ENCODE data around the genes COLGALT1, MAP1S and B3GNT3.

DNA sequence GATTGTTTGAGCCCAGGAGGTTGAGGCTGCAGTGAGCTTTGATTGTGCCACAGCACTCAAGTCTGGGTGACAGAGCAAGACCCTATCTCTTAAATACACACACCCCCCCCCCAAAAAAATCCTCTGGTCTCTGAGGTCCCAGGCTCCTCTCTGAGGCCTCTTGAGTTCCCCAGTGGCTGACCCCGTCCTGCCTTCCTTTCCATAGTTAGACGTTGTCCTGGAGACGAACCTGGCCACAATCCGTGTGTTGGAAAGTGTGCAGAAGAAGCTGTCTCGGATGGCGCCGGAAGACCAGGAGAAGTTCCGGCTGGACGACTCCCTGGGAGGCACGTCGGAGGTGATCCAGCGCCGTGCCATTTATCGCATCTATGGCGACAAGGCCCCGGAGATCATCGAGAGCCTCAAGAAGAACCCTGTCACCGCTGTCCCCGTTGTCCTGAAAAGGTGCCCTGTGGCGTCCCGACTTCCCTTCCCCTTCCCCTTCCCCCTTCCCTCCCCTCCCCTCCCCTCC, 23.5 kb upstream of the F2RL3 start:
- PRO-cap, result no peak
- RAMPAGE, long total RNA, 2 experiments, result no peak in any of the 2 experiments

- PRO-cap, result no peak
- RAMPAGE, long total RNA, 2 experiments, result no peak in any of the 2 experiments
Observed at GRCh38 chr19:16944628-16945018, 55.8 kb downstream of the F2RL3 start.

- PRO-cap, result no peak
- RAMPAGE, long total RNA, 2 experiments, result no peak in any of the 2 experiments
Observed at GRCh38 chr19:17022046-17022709, 4.4 kb downstream of the CPAMD8 start.

DNA sequence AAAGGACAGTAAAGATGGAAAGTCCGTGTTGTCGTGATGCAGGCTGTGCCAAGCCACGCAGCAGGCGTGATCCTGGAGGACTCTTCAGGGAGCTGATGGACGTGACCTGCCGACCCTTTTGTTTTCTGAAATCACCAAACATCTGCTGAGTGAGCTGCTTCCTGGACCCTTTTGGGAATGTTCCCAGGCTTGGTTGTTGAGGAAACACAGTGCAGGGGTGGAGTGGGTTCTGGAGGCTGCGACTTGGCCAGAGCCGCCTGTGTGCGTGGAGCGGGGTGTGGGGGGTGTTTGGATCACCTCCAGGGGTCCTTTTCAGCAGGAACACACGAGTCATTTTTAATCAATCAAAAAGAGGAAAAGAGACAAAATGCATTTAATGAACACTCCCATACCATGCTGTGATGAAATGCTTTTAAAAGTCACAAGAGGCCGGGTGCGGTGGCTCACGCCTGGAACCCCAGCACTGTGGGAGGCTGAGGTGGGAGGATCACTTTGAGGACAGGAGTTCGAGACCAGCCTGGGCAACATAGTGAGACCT, 15.5 kb upstream of the CPAMD8 start:
- PRO-cap, result unidirectional peak, minus-strand start at position 173 of the sequence
- RAMPAGE, long total RNA, 2 experiments, result no peak in any of the 2 experiments

DNA sequence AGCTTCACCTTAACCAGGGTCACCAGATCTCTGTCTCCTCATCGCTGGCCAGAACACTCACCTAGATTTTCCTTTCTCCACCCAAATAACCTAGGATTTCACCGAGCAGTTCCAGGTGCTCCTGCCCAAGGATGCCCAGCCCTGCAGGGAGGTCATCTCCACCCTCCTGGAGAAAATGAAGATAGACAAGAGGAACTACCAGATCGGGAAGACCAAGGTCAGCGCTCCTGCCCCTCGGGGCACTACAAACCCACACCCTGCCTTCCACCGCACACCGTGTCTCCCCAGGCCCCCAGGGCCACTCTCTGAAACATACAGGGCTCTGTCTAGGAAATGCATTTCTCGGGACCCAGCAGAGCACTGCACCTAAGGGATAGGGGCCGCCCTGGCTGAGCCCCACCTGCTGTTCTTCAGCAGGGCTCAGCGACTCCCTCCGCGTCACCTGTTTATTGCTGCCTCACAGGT, 24.1 kb upstream of the USE1 start:
- PRO-cap, result no peak
- RAMPAGE, long total RNA, 2 experiments, result no peak in any of the 2 experiments

DNA sequence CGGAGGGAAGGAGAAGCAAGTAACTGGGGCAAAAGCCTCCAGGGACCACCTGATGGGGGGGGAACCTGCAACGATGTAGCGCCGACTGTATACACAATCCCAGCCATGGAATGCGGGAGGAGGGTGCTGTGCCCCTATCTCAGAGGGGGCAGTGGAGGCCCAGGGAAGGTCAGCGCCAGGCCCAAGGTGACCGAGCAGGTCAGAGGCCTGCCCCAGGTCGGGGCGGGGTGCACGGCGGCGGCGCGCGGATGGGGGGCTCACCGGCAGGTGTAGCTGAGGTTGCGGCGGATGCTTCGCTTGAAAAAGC, 1.1 kb downstream of the NR2F6 start:
- PRO-cap, result no peak
- RAMPAGE, long total RNA, 2 experiments, result no peak in any of the 2 experiments

DNA sequence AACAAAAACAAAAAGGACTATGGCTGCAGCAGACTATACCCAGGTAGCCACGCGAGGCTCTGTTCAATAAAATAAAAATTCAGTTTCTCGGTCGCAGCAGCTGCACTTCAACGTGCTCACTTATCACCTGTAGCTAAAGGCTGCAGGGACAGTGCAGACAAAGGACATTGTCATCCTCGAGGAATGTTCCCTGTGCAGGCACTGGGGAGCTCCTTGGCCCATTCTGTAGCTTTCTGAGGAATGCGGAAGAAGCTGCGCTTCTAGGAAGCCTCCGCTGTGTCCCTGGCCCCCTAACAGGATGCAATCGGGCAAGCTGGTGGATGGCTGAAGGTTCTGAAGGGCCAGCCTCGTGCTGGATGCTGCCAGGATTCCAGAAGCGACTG, 8.1 kb downstream of the ANO8 start:
- PRO-cap, result no peak
- RAMPAGE, long total RNA, 2 experiments, result no peak in any of the 2 experiments

- PRO-cap, result no peak
- RAMPAGE, long total RNA, 2 experiments, result no peak in any of the 2 experiments
Observed at GRCh38 chr19:17332470-17332720, 2.3 kb downstream of the ANO8 start.

GRCh38 chr19:17358434-17358796, 18.7 kb downstream of the PLVAP start:
- PRO-cap, result bidirectional peak, plus-strand start at chr19:17358627, minus-strand start at chr19:17358503
- RAMPAGE, long total RNA, 2 experiments, result no peak in any of the 2 experiments

GRCh38 chr19:17412786-17412982, 7.2 kb upstream of the MVB12A start:
- PRO-cap, result no peak
- RAMPAGE, long total RNA, 2 experiments, result no peak in any of the 2 experiments

- PRO-cap, result no peak
- RAMPAGE, long total RNA, 2 experiments, result no peak in any of the 2 experiments
Observed at GRCh38 chr19:17515935-17516462, 4.5 kb downstream of the PGLS start.

DNA sequence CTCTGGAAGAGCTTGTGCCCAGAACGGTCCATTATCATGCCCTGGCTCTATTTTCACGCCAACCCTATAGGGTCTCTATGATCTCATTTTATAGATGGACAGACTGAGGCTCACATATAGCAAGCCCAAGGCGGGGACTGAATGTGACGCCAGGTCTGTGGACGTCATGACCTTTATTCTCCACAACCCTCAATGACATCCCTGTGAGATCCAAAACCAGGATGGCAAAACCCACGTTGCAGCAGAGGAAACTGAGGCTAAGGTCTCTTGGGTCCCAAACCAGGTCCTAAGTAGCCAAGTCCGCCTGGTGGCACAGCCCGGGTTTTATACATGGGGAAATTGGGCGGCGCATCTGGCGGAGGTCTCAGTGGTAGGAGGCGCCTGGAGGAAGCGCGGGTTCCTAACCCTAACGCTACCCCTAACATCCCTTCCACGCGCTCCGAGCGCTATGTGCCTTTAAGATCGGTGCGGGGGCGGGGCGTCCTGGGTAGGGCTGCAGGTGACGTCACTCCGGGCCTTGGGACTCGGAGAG, 343 bp upstream of the COLGALT1 start:
- PRO-cap, result bidirectional peak, plus-strand start outside the sequence, minus-strand start at position 458 of the sequence
- RAMPAGE, long total RNA, 2 experiments, result no peak in any of the 2 experiments

GRCh38 chr19:17555572-17556689, at the start of gene COLGALT1:
COLGALT1 (plus strand) TSS chr19:17555649.
- PRO-cap, result bidirectional peak, plus-strand start at chr19:17555684, minus-strand start at chr19:17555497; unidirectional peak, minus-strand start at chr19:17556075; unidirectional peak, minus-strand start at chr19:17556445
- RAMPAGE, long total RNA, 2 experiments, result no peak in any of the 2 experiments

DNA sequence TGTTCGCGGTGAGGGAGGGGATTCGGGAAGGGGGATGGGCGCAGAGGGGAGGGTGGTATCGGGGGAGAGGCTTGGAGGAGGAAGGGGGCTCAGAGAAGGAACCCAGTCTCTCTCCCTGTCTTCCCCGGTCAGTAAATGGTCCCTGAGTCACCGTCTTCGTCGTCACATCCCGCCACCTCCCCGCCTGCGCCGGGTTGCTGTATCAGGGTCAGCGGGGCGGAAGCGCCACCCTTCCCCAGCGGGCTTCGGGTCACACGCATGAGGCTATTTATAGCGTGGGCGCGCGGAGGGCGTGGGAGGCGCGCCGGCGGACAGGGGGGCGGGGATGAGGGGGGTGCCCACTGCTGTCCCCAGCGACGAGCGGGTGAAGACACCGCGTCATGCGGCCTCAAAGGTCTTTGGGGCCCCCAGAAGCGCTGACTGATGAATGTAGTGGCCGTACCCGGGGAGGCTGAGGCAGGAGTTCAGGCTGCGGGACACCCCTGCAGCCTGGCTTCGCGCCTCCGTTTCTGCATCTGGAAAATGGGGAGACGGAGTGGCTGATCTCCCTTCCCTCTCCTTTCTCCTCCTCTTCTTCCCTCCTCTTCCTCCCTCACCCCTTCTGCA, 7.9 kb downstream of the UNC13A start:
- PRO-cap, result unidirectional peak, minus-strand start at position 133 of the sequence
- RAMPAGE, long total RNA, 2 experiments, result no peak in any of the 2 experiments

DNA sequence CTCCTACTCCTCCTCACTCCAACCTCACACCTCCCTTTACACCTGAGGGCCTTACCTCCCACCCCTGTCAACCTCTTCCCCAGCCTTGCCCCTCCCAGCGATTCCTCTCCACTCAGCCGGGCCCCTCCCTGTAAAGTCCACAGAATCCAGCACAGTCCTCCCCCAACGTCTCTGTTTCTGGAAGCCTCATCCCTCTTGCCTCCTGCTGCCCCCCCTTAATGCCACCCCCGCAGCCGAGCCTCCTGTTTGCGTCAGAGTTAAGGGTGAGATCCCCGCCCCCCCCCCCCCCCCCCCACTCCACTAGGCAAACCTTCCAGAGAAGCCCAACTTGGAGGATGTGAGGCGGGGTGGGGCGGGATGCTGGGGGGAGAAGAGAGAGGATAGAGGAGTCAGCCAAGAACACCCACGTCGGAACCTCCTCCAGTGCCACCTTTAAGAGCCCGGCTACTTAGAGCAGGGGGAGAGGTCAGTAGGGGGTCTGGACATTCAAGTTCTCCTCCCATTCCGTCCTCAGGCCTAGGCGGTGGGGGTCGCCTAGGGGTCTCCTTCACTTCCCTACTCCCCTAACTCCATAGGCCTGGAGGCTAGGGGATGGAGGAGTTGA, 2.0 kb downstream of the UNC13A start:
- PRO-cap, result no peak
- RAMPAGE, long total RNA, 2 experiments, result no peak in any of the 2 experiments

- PRO-cap, result bidirectional peak, plus-strand start at chr19:17719480, minus-strand start at chr19:17719335
- RAMPAGE, long total RNA, 2 experiments, result start-site peak on the plus strand in 1 of 2 experiments, at chr19:17719473-17719491 at its widest, 222 reads per replicate
Observed at GRCh38 chr19:17719099-17719646, at the start of gene MAP1S. MAP1S (plus strand) TSS chr19:17719480.

DNA sequence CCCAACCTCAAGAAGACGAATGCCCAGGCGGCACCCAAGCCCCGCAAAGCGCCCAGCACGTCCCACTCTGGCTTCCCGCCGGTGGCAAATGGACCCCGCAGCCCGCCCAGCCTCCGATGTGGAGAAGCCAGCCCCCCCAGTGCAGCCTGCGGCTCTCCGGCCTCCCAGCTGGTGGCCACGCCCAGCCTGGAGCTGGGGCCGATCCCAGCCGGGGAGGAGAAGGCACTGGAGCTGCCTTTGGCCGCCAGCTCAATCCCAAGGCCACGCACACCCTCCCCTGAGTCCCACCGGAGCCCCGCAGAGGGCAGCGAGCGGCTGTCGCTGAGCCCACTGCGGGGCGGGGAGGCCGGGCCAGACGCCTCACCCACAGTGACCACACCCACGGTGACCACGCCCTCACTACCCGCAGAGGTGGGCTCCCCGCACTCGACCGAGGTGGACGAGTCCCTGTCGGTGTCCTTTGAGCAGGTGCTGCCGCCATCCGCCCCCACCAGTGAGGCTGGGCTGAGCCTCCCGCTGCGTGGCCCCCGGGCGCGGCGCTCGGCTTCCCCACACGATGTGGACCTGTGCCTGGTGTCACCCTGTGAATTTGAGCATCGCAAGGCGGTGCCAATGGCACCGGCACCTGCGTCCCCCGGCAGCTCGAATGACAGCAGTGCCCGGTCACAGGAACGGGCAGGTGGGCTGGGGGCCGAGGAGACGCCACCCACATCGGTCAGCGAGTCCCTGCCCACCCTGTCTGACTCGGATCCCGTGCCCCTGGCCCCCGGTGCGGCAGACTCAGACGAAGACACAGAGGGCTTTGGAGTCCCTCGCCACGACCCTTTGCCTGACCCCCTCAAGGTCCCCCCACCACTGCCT, 8.0 kb downstream of the MAP1S start:
- PRO-cap, result no peak
- RAMPAGE, long total RNA, 2 experiments, result no peak in any of the 2 experiments

DNA sequence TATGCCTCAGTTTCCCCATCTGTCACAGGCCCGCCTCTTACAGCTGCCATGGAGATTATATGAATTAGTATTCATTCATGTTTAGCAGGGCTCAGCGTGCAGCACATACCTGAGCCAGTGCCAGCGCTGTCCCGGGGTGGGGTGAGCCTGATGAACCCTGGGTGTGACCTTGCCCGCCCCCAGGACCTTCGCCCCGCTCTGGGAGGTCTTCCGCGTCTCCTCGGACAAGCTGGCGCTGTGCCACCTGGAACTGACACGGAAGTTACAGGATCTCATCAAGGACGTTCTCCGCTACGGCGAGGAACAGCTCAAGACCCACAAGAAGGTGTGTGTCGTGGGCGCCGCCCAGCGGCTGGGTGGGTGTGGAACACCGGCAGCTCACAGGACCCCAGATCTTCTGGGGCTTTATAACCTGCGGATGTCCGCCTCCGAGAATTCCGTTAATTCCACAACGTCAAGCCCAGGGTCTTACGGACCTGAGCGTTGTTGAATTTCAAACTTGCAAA, 15.3 kb downstream of the FCHO1 start:
- PRO-cap, result no peak
- RAMPAGE, long total RNA, 2 experiments, result no peak in any of the 2 experiments

DNA sequence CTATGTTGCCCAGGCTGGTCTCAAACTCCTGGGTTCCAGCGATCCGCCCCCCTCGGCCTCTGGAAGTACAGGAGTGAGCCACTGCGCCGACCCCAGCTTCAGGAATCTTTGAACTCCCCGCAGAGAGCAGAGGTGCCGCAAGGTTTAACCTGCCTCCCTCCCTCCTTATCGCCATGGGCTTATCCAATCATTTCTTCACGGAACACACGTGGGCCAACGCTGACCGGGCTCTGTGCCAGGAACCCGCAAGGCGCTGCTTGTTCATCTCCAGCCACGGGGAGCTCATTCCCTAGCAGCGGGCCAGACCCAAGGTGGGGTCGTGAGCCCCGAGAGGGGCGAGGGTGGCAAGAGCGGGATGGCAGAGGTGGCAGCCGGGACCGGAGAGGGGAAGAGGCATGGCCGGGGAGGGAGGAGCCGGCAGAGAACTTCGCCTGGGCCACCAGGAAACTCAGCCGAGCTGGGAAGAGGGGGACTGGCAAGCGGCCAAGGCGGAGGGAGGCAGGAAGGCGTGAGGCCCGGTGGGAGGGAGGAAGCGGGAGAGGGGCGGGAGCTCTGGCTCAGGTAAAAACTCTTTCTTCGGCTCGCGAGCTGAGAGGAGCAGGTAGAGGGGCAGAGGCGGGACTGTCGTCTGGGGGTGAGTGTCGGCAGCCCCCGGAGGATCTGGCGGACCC, at the start of gene B3GNT3:
Gene B3GNT3 (plus strand): TSS at position 566 of the 671 bp plus-strand sequence.
- PRO-cap, result no peak
- RAMPAGE, long total RNA, 2 experiments, result no peak in any of the 2 experiments

- PRO-cap, result no peak
- RAMPAGE, long total RNA, 2 experiments, result no peak in any of the 2 experiments
Observed at GRCh38 chr19:17795244-17795494, 231 bp downstream of the B3GNT3 start.

All from right atrium auricular region (tissue), 2 donors.